ENCODE measurements around a stretch of chr21.

GRCh38 chr21:17775318-17775672 is 43.9 kb downstream of the C21orf91 start:
- PRO-cap = no peak

DNA sequence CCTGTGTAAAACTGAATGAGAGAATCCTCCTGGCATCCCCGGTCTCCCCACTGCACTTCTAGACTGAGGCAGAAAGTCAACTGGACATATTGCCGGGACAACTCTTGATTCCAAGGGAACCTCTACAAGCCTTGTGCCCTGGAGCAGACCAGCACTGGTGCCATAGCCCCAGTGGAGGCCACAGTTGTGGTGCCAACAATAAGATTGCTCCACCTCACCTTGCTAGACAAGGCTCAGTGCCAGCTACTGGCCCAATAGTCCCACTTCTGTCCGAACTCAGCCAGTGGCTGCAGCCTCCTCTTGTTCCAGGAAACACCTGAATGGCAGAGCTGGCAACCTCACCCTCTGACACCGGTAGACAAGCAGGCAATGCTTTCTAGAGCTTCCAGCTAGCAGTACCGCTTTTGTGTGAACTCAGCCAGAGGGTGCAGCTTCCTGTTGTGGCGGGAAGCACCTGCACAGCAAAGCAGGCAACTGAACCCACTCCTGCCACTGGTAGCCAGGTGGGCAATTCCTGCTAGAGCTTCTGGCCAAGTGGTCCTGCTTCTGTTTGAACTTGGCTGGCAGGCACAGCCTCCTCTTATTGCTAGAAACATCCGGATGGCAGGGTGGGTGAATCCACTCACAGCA is 40.0 kb upstream of the TMPRSS15 start:
- PRO-cap = no peak

DNA sequence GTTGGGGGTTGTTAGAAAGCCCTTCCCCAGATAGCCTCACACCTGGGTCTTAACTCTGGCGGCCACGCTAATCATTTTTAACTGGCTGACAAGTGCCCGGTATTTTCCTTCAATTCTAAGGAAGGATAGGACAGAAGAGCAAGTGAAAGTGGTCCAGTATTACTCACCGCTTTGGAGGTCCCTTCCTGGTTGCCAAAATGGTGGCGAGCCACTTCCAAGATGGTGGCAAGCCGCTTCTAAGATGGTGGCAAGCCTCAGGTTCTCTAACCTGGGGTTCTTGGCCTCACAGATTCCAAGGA is 356.0 kb upstream of the TMPRSS15 start:
- PRO-cap = no peak

- PRO-cap = no peak
These were observed 1098.6 kb upstream of the NCAM2 start for GRCh38 chr21:19899560-19900129.

- PRO-cap = no peak
These were observed 260.4 kb downstream of the NCAM2 start for GRCh38 chr21:21258651-21258906.

GRCh38 chr21:22342855-22343273 is 1344.7 kb downstream of the NCAM2 start:
- PRO-cap = no peak

DNA sequence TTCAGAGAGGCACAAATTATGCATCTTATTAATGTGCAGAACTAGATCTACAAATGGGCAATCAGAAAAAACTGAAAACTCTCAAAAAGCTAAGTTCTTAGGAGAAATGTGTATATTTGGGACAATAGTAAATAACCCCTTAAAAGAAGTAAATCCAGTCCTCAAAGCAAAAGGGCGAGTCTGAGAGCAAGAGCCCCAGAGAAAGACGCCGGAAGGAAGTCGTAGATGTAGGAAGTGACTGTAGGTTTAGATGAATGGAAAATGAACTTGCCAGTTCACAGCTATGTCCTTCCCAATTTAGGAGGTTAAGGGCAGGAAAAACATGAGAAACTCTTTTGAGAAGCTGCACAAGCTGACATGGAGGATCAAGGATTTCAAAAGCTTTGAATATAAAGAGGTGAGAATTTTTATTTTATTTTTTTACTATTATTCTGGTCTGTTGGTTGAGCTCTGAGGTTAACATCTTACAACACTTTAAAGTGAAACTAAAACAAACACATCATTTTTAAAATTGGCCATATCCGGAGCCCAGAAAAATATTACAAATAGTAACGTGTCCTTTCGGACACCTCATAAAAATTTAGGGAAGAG is 1178.7 kb downstream of the MRPL39 start:
- PRO-cap = no peak

DNA sequence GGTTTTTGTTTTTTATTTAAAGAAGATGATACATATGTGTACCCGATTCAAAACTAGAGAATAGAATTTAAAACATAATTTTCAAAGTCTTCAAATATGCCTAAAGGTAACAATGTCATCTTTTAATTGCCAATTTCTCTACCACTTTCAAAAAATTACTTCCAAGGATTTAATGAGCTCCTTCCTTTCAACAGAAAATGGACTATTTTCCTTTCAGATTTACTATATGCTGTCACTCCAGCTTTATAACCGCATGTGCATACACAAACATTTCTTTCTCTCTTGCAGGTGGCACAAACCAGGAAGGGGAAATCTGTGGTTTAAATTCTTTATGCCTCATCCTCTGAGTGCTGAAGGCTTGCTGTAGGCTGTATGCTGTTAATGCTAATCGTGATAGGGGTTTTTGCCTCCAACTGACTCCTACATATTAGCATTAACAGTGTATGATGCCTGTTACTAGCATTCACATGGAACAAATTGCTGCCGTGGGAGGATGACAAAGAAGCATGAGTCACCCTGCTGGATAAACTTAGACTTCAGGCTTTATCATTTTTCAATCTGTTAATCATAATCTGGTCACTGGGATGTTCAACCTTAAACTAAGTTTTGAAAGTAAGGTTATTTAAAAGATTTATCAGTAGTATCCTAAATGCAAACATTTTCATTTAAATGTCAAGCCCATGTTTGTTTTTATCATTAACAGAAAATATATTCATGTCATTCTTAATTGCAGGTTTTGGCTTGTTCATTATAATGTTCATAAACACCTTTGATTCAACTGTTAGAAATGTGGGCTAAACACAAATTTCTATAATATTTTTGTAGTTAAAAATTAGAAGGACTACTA is 33.5 kb downstream of the MRPL39 start:
- PRO-cap = no peak

- PRO-cap = no peak
These were observed 6.2 kb downstream of the JAM2 start for GRCh38 chr21:25645279-25645698.

- PRO-cap = no peak
These were observed 144.5 kb downstream of the GABPA start for GRCh38 chr21:25879381-25879621.

DNA sequence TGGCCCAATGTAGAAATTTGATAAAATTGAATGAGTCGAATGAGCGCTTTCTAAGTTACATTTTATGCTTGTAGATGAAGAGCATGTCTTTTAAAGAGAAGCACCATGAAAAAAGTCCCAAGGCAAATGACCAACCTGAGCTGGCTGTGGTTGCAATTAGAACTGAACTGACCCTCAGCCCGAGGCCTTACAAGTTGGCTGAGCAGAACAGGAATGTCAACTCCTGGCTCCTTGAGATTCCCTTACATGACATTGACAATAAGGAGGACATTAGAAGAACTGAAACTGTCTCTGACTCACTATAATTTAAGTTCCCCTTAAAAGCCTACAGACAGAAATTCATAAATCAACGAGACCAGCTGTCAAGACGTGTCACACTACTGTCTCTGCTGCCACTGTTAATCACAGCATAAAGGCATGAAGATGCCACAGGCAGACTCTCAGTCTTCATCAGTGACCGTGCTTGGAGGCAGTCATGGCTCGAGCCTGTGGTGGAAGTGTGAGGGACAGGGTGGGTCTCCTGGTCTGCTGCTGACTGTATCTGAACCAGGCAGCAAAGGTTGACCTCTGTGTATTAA is 168.8 kb downstream of the GABPA start:
- PRO-cap = no peak

DNA sequence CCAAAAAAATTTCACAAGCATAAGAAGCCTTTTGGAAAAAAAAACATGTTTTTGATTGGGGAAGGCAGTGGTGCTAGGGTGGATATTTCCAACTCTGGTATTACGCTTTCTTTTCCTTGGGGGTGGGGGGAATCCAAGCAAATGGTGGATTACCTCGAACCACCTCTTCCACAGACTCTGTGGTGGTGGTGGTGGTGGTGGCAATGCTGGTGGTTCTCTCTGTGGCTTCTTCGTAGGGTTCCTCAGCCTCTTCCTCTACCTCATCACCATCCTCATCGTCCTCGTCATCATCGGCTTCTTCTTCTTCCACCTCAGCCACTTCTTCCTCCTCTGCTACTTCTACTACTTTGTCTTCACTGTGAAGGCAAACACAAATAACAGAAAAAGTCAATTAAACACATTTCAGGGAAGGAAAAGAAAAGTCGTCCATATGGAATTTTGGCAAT is 148.9 kb downstream of the APP start:
- PRO-cap = no peak

DNA sequence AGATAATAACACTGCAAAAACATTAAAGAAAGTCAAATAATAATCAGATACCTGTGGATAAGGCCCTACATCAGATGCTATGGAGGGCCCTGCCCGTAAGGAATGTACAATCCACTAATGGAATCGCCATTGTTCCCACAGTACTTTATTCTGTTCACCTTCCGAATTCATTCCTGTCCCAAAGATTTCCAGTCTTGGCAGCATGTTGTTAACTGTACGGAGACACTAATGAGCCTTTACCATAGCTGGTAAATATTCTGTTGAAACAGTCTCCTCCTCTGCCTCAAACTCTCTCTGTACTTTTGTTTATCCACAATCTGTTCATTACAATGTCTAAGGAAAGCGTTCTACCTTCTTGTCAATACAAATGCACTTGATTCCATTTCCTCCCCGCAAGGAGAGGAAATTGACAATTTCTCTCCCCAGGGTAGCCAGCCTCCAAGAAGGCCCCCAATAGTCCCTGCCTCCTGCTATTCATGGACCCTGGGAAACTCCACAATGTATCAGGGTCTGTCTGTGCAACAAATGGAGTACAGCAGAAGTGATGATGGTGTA is 56.6 kb downstream of the APP start:
- PRO-cap = no peak

- PRO-cap = no peak
These were observed 2.5 kb downstream of the APP start for GRCh38 chr21:26167908-26168628.

DNA sequence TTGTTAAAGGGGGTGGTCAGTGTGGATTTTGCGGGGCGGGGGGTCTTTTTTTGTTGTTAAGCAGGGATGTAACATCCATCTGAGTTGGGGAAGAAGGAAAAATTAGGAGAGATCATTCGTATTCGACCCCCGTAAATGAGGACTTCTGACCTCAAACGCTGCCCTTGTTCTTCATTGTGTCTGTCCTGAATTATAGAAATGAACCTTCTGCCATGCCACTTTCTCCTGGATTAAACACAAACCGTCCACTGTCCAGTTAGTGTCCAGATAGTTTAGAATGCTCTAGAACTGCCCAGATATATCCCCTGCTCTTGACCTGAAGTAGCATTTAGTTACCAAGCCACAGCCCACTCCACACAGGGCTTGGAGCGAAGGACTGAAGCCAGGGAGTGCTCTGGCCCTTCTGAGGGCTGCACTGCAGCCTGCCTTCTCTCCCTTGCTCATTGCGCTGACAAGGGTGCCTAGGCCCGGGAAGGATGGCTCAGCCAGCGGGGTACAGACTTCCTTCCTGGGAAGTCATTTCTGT is 985 bp upstream of the APP start:
- PRO-cap = no peak

GRCh38 chr21:26954618-26954926 is 12.3 kb downstream of the ADAMTS5 start:
- PRO-cap = no peak

GRCh38 chr21:27307253-27307779 is 340.4 kb upstream of the ADAMTS5 start:
- PRO-cap = no peak

DNA sequence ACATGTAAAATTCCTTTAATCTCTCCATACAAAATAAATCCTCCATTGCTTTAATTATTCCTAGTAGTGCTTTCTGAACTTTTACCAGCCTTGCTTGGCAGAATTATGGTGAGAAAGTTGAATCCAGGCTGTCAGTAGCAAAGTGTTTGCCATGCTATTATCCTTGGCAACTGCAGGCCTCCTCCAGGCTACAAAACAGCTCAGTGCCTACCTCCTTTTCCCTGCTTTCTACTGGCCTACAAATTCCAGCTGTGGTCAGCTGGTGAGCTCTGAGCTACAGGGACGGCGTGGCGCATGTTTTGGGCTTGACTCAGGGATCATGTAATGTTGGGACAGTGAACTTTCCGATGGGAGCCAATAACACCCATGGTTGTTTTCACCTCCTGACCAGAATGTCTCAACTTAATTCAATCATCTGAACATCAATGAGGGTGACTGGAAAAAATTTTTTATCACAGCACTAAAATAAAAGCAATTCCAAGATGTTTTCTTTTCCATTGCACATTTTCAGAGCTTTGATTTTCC is 456.2 kb upstream of the ADAMTS5 start:
- PRO-cap = no peak

DNA sequence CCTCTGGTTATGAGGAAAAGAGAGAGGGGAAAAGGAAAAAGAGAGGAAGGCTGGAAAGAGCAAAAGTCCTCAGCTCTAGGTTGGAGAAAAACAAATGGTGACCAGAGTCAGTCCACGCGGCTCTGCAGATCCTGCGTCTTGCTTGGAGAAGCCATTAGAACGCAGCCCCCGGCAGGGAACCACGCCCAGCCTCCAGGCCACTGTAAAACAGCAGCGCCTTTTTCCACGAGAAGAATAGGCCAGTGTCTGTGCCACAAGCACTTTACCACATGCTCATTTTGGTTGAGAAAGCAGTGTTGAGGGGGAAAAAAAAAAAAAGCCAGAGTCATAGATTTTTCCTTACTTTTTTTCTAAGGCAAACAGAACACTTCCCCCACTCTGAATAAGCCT is 846.9 kb upstream of the ADAMTS5 start:
- PRO-cap = unidirectional peak, minus-strand start at position 124 of the sequence

- PRO-cap = no peak
These were observed 917.8 kb upstream of the ADAMTS5 start for GRCh38 chr21:27884734-27885094.